Frontal cortex (tissue), 2 donors: Measurements from ENCODE around the gene SYDE2.

GRCh38 chr1:84862605-84863179 is 30.3 kb downstream of the LPAR3 start:
- RAMPAGE, long total RNA = no peak

GRCh38 chr1:84893467-84893620 is 338 bp upstream of the LPAR3 start:
- RAMPAGE, long total RNA = no peak

DNA sequence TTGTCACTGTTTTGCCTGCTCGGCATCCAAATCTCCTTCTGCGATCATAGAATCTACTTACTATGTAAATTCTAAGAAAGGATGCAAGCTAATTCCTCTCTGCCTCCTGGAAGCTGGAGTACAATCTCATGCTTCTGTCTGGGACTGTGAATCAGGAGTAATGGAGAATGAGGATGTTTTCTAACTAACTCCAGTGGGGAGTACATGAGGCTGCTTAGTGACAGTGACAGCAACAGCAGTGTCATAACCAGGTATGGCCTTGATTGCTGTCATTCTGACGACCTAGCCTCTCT is 47.4 kb downstream of the SYDE2 start:
- RAMPAGE, long total RNA = no peak

DNA sequence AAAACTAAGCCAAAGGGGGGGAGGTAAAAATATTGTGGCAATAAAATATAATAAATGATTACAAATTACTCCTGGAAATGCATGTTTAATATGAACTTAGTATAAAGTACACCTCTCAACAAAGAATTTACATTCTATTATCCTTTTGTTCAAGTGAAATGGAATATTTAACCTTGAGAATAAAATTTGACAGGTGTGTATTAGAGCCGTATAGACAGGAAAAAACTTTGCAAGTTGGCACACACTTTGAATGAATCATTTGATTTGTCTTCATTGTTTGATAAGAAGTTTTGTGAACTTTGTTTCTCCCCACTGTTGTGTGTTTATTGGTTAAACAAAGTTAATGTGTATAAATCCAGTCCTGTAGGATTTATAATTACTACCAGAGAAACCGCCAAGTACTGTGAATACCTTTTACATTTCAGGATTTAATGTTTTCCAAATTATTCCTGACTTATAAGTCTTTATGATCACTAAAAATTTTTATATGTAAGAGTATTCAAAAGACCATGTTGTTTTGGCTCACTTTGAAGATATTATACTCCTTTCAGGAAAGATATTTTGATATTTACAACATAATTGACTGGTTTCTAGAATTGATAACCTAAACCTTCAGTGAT is 1.9 kb downstream of the SYDE2 start:
- RAMPAGE, long total RNA = no peak

DNA sequence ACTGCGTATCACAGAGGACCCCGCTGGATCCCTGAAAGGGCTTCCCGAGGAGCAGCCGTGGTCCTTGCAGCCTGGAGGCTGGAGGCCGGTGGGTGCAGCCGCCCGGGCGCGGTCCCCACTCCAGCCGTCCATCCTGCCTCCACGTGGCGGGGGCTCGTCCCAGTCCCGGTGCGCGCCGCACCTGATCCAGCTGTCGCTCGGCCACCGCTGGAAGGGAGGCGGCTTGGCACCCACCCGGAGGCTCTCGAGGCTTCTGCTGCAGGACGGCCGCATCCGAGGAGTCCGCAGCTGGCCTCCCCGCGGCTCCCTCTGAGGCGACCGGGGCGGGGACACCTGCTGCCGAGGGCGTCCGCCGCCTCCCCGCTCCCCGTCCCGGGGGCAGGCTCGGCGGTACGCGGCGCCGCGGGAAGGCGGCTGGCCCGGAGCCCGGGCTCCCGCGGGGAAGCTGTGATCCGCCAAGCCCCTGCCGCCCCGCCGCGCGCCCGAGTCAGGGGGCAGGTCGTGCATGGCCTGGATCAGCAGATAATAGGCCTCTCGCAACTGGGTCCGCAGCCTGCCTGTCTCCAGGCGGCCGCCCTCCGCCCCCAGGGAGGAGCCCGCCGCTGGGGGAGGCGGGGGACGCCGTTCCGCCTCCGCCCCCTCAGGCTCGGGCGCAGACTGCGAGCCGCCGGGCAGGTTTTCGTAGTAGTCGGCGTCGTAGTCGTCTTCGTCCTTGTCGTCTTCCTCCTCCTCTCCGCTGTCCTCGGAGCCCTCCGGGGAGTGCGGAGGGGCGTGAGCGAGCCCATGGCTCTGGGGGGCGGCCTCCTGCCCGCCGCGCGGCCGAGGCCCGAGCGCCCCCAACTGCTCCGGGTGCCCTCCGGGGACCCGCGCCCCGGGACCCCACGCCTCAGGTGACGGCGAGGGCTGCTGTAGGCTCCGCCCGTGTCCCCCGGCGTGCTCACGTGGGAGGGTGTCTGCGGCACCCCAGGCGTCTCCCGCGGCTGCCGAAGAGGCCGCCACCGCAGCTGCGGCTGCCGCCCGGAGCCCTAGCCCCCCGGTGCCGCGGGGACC is at the start of gene SYDE2:
Gene SYDE2 (minus strand): TSS at position 527 of the 1,050 bp plus-strand sequence.
- RAMPAGE, long total RNA = no peak

GRCh38 chr1:85289311-85289867 is 13.0 kb upstream of the BCL10 start:
- RAMPAGE, long total RNA = no peak

DNA sequence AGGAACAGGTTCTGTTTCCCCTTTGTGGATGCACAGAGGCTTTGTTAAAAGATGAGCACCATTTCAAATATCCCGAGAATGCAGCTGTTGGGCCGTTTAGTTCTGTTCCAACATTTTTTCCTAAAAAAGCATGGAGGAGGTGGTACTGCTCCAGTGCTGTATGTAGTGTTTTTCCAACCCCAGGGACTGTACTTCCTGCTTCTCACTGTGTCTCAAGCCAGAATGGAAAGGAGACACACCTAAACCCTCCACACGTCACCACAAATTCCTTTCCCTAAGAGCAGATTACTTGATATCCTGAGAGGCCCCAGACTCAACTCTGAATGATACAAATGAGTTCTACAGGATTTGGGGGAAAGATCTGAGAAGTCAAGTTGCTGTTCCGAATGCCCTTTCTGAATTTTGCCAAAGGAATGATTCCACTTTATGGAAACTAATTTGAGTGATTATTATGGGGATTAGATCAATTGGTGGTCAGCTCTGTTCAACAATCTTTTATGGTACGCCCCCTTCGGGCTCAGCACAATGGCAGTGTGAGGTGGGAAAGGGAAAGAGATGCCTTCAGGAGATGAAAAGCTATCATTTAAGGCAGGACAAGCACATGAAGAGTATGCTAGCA is 54.0 kb upstream of the BCL10 start:
- RAMPAGE, long total RNA = no peak

- RAMPAGE, long total RNA = no peak
Observed at GRCh38 chr1:85464174-85465019, 562 bp downstream of the DDAH1 start.

GRCh38 chr1:85581285-85582356 is 1.1 kb downstream of the CCN1 start:
- RAMPAGE, long total RNA = no peak

DNA sequence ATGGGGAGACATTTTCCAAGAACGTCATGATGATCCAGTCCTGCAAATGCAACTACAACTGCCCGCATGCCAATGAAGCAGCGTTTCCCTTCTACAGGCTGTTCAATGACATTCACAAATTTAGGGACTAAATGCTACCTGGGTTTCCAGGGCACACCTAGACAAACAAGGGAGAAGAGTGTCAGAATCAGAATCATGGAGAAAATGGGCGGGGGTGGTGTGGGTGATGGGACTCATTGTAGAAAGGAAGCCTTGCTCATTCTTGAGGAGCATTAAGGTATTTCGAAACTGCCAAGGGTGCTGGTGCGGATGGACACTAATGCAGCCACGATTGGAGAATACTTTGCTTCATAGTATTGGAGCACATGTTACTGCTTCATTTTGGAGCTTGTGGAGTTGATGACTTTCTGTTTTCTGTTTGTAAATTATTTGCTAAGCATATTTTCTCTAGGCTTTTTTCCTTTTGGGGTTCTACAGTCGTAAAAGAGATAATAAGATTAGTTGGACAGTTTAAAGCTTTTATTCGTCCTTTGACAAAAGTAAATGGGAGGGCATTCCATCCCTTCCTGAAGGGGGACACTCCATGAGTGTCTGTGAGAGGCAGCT is 2.5 kb downstream of the CCN1 start:
- RAMPAGE, long total RNA = no peak

- RAMPAGE, long total RNA = no peak
Observed at GRCh38 chr1:85611665-85612229, 31.2 kb downstream of the CCN1 start.

DNA sequence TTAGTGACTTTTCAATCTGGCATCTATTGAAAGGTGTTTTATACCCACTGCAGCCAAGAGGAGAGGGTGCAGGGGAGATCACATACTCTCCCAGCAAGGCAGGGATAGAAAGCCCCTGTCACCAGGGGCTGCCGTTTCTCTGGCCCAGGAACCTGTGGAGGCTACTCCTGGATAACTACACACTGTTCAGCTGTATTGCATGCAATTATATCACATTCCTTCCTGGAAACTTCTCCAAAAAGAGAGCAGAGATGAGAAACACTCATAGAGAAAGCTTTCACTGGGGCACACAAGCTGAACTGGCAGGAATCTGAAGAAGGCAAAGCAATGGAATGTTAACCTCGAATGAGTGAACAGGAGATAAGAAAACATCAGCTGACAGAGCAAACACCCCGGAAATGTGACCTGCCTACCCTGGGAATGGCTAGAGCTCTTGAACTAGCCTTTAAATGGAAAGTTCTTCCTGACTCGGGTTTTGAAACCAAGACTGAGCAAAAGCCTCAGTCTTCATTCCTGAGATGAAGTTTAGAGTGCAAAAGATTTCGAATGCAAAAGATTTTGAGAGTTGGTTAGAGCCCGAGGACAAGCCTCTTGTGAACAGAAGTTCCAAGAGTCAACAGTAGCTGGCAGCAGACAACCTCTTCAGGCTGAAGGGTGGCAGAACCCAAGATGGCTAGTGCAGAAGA is 32.2 kb downstream of the CCN1 start:
- RAMPAGE, long total RNA = no peak

DNA sequence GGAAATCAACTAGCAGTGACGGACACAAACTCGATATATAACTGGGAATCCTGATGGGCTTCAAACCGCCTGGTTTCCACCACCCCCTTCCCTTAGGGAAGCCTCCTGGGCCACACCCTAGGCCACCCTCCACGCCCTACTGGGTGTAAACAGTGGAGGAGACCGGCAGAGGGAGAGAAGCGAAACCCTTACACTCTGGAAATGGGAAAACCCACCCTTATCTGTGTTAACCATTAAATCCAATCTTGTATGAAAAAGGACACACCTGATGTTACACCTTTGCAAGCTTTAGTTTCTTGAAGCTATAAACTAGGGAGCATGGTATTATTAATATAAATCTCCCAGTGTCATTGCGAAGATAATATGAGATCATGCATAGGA is 650 bp upstream of the ZNHIT6 start:
- RAMPAGE, long total RNA = no peak

DNA sequence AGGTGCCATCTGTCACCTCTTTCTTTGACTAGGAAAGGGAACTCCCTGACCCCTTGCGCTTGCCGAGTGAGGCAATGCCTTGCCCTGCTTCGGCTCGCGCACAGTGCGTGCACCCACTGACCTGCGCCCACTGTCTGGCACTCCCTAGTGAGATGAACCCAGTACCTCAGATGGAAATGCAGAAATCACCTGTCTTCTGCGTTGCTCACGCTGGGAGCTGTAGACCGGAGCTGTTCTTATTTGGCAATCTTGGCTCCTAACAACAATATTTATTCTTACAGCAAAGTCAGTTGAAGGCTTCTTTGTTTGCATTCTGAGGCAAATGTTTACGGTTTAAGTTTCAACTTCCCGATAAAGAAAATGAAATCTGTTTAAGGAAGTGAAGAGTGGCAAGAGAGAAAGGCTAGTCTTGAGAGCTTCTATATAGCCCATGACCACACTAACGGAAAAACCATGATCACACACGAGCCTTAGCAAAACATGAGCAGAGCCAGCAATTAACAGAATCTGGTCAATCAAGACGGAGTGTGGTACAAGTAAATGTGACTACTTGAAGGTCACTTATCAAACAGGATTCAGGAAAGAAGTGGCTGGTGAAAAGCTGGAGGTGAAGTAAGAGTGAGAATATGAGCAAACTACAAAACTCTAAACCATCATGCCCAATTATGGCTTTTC is 122.6 kb upstream of the ZNHIT6 start:
- RAMPAGE, long total RNA = no peak

- RAMPAGE, long total RNA = no peak
Observed at GRCh38 chr1:86377423-86378002, 18.6 kb downstream of the ODF2L start.

GRCh38 chr1:86523279-86523634 is 23.6 kb upstream of the CLCA4 start:
- RAMPAGE, long total RNA = no peak

- RAMPAGE, long total RNA = no peak
Observed at GRCh38 chr1:86648123-86648749, 56.1 kb upstream of the SH3GLB1 start.

GRCh38 chr1:87329576-87329793 is 805 bp downstream of the LMO4 start:
- RAMPAGE, long total RNA = no peak

- RAMPAGE, long total RNA = no peak
Observed at GRCh38 chr1:87330403-87330946, 1.8 kb downstream of the LMO4 start.

GRCh38 chr1:87392657-87393135 is 64.0 kb downstream of the LMO4 start:
- RAMPAGE, long total RNA = no peak